Upper lobe of left lung (tissue), 5 donors: ENCODE measurements around the genes CCDC190 and RXRG.

GRCh38 chr1:162131870-162132520, 62.5 kb downstream of the NOS1AP start:
- PRO-cap, 2 experiments: no peak in any of the 2 experiments
- RAMPAGE, long total RNA, 4 experiments: no peak in any of the 4 experiments

GRCh38 chr1:162374027-162374375, 2.7 kb downstream of the SPATA46 start:
- PRO-cap, 2 experiments: no peak in any of the 2 experiments
- RAMPAGE, long total RNA, 4 experiments: no peak in any of the 4 experiments

- PRO-cap, 2 experiments: no peak in any of the 2 experiments
- RAMPAGE, long total RNA, 4 experiments: no peak in any of the 4 experiments
Observed at GRCh38 chr1:162530243-162530956, 31.1 kb upstream of the UAP1 start.

DNA sequence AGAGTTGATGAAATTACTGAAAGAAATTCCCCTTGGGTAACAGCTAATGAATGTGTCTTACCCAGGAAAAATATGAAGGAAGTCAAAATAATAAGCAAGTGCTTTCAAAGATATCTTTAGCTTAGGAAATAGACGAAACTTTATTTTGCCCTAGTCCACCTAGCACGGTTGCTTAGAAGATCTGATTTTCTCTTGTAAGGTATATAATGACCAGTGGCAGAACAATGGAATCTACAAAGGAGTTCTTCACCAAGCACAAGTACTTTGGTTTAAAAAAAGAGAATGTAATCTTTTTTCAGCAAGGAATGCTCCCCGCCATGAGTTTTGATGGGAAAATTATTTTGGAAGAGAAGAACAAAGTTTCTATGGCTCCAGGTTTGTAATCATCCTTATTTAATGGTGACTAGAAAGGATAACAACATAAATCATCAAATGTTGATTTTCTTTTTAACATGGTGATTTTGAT, 17.7 kb downstream of the UAP1 start:
- PRO-cap, 2 experiments: no peak in any of the 2 experiments
- RAMPAGE, long total RNA, 4 experiments: no peak in any of the 4 experiments

DNA sequence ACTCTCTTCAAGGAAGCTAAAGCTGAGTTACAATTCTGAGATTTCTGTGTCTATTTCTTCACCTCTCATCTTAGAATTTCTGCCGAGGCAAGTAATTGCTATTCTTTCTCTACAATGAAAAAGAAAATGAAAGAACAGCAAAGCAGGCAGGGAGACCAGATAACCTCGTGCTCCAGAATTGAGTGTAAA, 5.6 kb upstream of the DDR2 start:
- PRO-cap, 2 experiments: no peak in any of the 2 experiments
- RAMPAGE, long total RNA, 4 experiments: no peak in any of the 4 experiments

DNA sequence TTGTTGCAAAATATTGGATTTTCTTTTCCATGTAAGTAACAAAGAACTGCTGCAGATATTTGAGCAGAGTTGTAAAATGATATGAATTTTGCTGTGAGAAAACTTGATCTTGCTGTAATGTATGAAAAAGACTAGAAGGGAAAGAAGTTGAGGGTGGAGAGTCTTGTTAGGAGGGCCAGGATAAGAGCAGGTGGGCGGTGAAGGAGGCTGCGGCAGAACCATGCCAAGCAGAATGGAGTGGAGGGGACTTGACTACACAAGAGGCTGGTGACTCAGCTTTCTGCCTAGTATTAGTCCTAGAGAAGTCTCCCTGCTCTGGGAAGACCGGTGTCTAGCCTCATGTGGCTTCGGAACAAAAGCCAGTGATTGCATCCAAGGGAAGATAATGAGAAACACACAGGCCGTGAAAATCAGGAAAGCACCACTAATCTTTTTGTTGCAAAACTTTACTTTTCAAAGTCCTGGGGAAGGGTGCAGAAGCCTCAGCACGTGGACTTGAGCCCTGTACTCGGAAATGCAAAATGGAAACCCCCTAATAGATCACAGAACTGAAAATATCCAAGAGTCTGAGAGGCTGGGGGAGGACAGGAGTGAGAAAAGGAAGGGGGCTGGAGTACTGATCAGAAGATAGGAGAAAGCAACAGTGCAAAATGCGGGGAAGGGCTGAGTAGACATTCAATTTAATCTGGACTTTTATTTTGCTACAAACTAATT, 31.3 kb downstream of the DDR2 start:
- PRO-cap, 2 experiments: no peak in any of the 2 experiments
- RAMPAGE, long total RNA, 4 experiments: no peak in any of the 4 experiments

DNA sequence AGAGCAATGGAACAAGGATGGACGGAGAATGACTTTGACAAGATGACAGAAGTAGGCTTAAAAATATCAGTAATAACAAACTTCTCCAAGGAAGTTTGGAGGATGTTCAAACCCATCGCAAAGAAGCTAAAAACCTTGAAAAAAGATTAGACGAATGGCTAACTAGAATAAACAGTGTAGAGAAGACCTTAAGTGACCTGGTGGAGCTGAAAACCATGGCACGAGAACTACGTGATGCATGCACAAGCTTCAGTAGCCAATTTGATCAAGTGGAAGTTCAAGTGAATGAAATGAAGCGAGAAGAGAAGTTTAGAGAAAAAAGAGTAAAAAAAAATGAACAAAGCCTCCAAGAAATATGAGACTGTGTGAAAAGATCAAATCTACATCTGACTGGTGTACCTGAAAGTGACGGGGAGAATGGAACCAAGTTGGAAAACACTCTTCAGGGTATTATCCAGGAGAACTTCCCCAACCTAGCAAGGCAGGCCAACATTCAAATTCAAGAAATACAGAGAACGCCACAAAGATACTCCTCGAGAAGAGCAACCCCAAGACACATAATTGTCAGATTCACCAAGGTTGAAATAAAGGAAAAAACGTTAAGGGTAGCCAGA, 43.3 kb upstream of the HSD17B7 start:
- PRO-cap, 2 experiments: no peak in any of the 2 experiments
- RAMPAGE, long total RNA, 4 experiments: start-site peak on the plus strand in 1 of 4 experiments, centred at position 118 of the sequence, 10 reads per replicate

DNA sequence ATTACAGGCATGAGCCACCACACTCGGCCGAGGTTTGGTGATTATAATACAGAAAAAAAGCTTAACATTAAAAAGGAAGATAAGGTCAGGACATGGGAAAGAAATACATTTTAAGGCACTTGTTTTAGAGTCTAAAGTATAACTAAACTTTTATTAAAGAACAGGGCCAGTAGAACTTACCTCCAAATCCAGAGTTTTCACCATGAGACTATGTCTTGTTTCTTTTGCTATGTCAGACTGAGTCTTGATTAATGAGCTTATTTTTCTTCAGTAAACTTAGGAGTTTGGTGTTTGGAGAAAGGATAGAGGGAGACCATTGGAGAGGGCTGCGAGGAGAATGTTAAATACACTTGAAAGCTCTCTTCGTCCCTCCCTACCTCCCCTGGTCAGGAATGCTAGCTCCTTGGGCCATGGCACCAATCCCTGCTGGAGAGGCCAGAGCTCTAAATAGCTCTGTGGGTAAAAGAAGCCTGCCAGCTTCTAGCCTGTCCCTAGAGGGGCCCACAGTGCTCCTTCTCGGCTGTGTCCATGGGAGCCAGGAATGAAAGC, at the start of gene CCDC190:
TSS of gene CCDC190 (minus strand) at position 348 of the 549 bp plus-strand sequence.
- PRO-cap, 2 experiments: no peak in any of the 2 experiments
- RAMPAGE, long total RNA, 4 experiments: start-site peak on the minus strand in 1 of 4 experiments, centred at position 238 of the sequence, 8 reads per replicate

DNA sequence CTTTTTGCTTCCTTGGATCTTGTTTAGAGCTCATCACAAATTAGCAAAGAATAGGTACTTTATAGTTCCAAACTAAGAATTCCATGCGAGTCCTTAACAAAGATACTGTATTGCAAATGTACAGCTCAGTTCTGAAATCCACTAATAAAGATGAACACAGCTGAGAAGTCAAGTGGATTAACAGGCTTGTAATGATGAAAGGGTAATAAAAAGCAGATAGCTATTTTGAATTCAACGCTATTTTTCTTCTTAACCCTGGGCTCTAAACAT, 6.3 kb upstream of the NUF2 start:
- PRO-cap, 2 experiments: no peak in any of the 2 experiments
- RAMPAGE, long total RNA, 4 experiments: no peak in any of the 4 experiments

- PRO-cap, 2 experiments: no peak in any of the 2 experiments
- RAMPAGE, long total RNA, 4 experiments: no peak in any of the 4 experiments
Observed at GRCh38 chr1:164320800-164321186, 238.2 kb upstream of the PBX1 start.

- PRO-cap, 2 experiments: no peak in any of the 2 experiments
- RAMPAGE, long total RNA, 4 experiments: start-site peak on the plus strand in 1 of 4 experiments, at chr1:164575929-164575990 at its widest, 6 reads per replicate
Observed at GRCh38 chr1:164575558-164576112, 16.7 kb downstream of the PBX1 start.

- PRO-cap, 2 experiments: no peak in any of the 2 experiments
- RAMPAGE, long total RNA, 4 experiments: no peak in any of the 4 experiments
Observed at GRCh38 chr1:164601119-164602483, 42.6 kb downstream of the PBX1 start.

- PRO-cap, 2 experiments: no peak in any of the 2 experiments
- RAMPAGE, long total RNA, 4 experiments: start-site peak on the plus strand in 1 of 4 experiments, at chr1:164606959-164607674 at its widest, 14 to 24 reads per replicate
Observed at GRCh38 chr1:164606732-164607617, 48.0 kb downstream of the PBX1 start.

DNA sequence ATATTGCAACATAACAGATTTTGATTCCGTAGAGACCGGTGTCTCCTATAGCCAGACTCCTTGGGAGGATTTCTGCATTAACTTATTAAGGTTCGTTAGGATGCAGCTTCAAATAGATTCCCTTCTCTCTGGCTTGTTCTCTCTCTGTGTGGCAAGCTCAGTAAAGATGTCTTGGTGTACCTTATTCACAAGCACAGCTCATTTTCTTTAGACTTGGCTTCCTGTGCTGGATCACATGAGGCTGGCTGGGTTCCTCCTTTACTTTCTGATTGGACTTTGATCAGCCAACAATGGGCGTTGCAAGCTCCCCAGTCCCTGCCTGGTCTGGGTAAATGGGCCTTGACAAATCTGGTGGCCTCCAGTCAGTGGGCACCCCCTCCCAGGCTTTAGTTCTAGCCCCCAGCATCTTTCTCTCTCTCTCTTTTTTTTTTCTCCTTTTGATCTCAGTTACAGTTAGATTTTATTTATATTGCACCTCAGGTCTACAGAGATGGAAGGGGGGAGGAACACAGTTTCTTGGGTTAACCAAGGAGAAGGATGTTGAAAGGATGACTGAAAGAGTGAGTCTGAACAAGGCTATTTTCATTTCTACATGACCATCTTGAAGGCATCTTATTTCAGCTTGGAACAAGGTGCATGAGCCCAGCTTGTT, 76.9 kb downstream of the PBX1 start:
- PRO-cap, 2 experiments: no peak in any of the 2 experiments
- RAMPAGE, long total RNA, 4 experiments: no peak in any of the 4 experiments

- PRO-cap, 2 experiments: no peak in any of the 2 experiments
- RAMPAGE, long total RNA, 4 experiments: no peak in any of the 4 experiments
Observed at GRCh38 chr1:164644576-164645738, 86.0 kb downstream of the PBX1 start.

DNA sequence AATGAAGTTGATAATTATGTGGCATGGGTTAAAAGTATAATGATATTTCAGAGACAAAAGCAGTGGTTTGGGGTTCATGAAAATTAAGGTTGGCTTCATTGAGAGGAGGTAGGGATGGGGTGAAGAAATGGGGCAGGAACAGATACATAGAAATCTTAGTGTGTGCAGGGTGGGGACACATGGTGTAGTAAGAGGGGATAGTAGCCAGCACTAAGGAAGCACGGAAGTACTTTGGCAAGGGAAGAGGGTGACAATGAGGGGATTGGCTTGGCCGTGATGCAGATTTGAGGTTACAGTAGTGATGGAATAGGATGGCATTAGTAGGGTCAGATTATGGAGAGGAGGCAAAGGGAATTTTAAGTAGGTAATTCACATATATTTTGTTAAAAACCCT, 118.6 kb downstream of the PBX1 start:
- PRO-cap, 2 experiments: no peak in any of the 2 experiments
- RAMPAGE, long total RNA, 4 experiments: no peak in any of the 4 experiments

DNA sequence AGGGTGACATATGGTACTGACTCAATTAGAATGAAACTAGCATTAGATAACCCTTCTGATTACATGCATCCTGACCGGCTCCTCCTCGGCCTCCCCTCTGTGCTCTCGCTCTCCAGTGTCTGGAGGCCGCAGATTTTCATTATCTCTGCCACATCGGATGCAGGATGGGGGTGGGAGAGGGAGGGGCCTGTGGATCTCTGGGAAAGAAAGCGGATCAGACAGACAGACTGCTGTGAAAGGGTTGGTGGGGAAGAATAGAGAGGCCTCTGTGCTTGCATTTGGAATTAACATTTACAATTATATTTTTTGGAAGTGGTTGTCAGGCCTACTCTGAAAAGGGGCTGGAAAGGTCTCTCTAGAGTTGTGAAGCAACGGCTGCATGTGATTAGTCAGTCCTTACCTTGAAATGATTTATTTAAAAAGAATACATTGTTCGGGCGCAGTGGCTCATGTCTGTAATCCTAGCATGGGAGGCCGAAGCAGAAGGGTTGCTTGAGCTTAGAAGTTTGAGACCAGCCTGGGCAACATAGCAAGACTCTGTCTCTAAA, 131.1 kb downstream of the PBX1 start:
- PRO-cap, 2 experiments: no peak in any of the 2 experiments
- RAMPAGE, long total RNA, 4 experiments: no peak in any of the 4 experiments

GRCh38 chr1:164772588-164773290, 213.8 kb downstream of the PBX1 start:
- PRO-cap, 2 experiments: no peak in any of the 2 experiments
- RAMPAGE, long total RNA, 4 experiments: no peak in any of the 4 experiments

- PRO-cap, 2 experiments: no peak in any of the 2 experiments
- RAMPAGE, long total RNA, 4 experiments: start-site peak on the minus strand in 2 of 4 experiments, at chr1:165445098-165445289 at its widest, 7 to 18 reads per replicate
Observed at GRCh38 chr1:165444895-165445533, at the start of gene RXRG. Gene RXRG, minus strand, starts transcription at chr1:165445126.

- PRO-cap, 2 experiments: no peak in any of the 2 experiments
- RAMPAGE, long total RNA, 4 experiments: no peak in any of the 4 experiments
Observed at GRCh38 chr1:165539843-165540242, 4.0 kb upstream of the LRRC52 start.